ENCODE results near the genes FRY and STARD13.

DNA sequence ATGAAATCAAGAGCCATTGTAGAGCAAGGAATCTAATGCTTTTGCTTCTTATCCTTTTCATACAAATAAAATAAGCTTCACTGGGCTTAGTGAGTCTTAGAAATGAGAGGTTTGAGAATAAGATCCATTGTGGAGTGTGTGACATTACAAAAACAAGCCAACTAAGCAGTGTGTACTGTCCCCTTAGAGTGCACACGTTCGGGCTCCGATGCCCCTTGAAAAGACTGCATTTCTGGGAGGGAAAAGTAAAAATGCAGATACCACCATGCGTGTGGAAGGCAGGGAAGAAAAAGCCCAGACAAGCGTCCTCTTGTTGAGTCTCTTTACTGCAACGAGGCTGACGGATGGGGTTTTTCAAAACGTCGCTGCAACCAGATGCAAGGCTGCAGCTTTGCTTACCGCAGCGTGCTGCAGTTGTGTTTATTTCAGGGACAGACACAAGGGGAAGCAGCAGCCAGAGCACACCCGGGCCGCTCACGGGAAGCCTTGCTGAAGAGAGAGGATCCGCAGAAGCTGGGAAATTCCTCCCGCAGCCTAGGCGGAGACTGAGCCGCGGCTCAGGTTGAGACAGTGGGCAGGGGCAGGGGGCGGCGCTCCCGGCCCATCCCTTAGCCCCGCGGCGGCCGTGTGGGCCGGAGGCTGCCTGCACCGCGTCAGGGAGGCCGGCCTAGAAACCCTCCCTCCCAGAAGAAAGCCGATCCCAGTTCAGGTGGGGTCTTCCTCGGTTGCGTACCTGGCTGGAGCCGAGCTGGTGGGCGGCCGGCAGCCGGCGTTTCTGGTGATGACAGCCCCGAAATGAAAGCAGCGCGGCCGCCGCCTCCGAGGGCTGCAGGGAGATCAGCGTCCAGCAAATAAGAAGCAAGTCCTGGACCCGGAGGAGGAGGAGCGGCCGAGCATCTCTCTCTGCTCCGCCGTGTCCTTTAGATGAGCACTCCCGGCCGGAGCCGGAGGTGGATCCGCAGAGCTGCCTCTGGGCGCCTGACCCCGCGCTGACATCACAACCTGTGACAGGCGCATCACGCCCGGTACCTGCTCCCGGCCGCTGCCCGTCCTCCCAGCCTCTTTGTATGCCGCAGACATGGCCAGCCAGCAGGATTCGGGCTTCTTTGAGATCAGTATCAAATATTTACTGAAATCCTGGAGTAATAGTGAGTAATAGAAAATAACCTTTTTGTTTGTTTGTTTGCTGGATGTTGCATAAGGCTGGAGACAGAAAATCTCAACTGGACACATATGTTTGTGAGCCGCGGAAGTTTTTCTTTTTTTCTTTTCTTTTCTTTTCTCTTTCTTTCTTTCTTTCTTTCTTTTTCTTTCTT, at the start of gene FRY:
FRY (plus strand) TSS at position 1,057 of the 1,316 bp plus-strand sequence.
- PRO-cap, result unidirectional peak, plus-strand start at position 424 of the sequence; bidirectional peak, plus-strand start at position 935 of the sequence, minus-strand start at position 926 of the sequence; unidirectional peak, minus-strand start at position 1,006 of the sequence

- PRO-cap, result no peak
These were observed 24.4 kb downstream of the ZAR1L start for GRCh38 chr13:32290710-32291249.

- PRO-cap, result bidirectional peak, plus-strand start at chr13:32315904, minus-strand start at chr13:32315804
These were observed 607 bp downstream of the BRCA2 start for GRCh38 chr13:32315665-32316565.

DNA sequence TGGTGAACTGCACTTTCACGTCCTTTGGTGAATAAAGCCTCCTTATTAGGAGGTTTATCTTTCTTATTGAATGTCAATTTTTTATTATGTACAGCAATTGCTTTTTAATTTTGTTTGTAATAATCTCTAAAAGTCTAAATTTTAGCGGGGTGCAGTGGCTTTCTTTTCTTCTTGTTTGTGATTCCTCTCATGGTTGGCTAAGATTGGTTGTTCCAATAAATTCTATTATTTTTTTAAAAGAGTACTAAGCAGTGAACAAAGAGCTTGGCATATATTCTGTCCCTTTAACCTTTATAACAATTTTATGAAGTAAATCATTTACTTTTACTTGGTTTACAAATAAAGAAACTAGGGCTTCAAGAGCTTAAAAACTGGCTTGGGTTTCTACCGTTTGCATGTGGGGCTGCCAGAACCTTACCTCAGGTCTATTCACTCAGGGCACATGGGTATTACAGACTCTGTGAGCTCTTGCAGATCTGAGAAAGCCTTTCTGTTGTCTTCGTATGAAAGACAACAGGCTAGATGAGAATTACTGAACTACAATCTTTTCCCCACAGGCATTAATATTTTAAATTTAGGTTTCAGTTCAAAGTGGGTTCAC, 13.4 kb downstream of the N4BP2L1 start:
- PRO-cap, result no peak

GRCh38 chr13:32586955-32587765, 908 bp downstream of the PDS5B start:
- PRO-cap, result bidirectional peak, plus-strand start at chr13:32587636, minus-strand start at chr13:32587524

- PRO-cap, result no peak
These were observed 176.8 kb downstream of the PDS5B start for GRCh38 chr13:32762788-32763811.

- PRO-cap, result no peak
These were observed 36.9 kb downstream of the STARD13 start for GRCh38 chr13:33248543-33249084.

- PRO-cap, result no peak
These were observed 29.3 kb downstream of the STARD13 start for GRCh38 chr13:33256201-33256803.

GRCh38 chr13:33281875-33282600, 3.5 kb downstream of the STARD13 start:
- PRO-cap, result no peak

GRCh38 chr13:33285402-33286238, at the start of gene STARD13:
Gene STARD13 (minus strand): TSS chr13:33285755.
- PRO-cap, result no peak

DNA sequence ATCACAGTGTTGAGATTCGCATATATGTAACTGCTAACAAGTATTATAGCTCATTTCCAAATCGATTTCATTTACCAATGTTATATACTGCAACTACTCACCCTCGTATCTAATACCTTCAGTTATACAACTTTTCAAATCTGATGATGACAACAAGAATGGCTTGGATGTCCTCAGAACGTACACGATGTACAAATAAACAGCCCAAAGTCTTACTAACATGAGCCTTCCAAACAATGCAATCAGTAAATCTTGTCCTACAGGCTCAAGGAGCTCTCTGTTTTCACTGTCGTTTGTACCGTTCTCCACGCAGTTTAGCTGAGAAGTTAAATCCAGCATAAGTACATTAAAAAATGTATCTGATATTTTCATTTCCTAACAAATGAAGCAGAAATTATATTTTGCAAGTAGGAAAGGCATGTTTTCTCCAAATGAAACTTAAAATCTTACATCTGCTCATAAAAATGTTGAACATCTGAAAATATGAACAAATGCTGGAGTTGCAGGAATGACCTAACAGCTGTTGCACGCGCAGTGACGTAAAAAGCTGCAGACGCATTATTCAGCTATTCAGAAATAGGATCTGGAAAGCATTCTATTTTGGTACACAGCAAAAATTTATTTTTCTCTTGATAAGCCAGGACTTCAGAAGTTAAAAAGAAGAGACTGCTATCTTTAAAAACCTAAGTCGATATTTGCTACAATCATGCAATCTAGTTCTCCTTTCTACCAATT, 36.7 kb upstream of the STARD13 start:
- PRO-cap, result no peak

- PRO-cap, result no peak
These were observed 77.7 kb upstream of the STARD13 start for GRCh38 chr13:33363200-33363803.

DNA sequence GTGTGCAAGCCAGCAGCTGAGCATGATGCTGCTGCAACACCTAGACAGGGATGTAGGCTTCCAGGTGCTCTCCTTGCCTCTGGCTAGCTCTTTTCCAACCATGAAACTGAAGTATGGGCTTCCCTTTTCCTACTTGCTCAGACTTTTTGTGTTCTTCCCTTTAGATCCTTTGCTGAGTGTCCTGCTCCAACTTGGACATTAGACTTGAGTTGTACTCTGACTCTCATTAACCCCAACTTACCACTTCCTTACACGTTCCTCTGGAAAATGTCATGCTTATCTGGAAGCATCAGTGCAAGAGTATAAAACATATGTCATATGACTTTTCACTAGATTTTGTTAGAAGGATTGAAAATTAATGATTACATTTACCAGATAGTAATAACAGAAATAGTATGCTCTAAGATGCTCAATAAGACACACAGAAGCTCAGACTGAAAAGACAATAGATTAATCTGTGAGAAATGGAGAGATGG, 161.8 kb upstream of the STARD13 start:
- PRO-cap, result no peak

GRCh38 chr13:33487541-33488287, 202.2 kb upstream of the STARD13 start:
- PRO-cap, result no peak

GRCh38 chr13:33537640-33538423, 252.3 kb upstream of the STARD13 start:
- PRO-cap, result no peak

DNA sequence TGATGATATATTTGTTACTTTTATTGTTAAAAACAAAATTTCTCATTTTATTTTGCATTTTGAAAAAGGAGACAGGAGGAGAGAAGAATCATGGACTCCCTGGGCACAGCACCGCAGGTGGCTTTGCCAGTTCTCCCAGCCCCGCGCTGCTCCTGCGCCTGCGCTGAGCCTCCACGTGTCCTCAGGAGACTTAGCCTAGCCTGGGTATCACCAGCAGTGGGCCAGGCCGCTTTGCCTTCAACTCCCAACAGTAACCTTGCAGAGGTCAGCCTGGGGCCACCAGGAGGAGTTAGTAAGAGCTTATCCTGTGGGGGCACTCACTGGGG, 207.6 kb upstream of the RFC3 start:
- PRO-cap, result no peak

DNA sequence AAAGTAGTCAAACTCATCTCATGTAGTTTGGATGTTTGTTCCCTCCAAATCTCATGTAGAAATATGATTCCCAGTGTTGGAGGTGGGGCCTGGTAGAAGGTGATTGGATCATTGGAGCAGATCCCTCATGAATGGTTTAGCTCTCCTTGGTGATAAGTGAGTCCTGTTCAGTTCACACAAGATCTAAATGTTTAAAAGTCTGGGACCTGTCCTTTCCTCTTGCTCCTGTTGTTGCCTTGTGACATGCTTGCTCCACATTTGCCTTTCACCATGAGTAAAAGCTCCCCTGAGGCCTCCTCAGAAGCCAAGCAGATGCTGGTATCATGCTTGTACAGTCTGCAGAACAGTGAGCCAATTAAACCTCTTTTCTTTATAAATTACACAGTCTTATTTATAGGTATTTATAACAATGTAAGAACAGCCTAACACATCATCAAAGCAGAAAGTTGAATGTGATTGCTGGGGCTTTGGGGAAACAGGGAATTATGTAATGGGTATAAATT, 24.2 kb upstream of the RFC3 start:
- PRO-cap, result no peak

GRCh38 chr13:33870276-33870858, 52.4 kb downstream of the RFC3 start:
- PRO-cap, result no peak

- PRO-cap, result no peak
These were observed 226.8 kb downstream of the RFC3 start for GRCh38 chr13:34044792-34045144.

DNA sequence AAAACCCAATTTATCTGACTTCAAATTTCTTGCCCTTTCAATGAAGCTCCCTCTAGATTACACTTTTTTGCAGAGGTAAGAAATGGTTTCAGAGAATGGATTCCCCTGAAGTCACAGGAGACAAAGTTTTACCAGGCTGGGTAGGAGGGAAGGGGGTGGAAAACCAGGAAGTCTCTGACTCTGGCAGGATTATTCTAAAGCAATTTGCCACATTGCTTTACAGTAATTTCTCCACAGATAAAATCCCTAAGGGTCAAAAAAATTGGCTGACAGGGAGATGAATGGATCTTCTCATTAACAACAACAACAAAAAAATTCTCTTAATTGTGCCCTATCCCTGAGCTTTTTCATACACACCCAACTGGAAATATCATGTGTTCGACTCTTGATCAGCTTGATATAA, 403.6 kb upstream of the NBEA start:
- PRO-cap, result no peak

Data from natural killer cell (primary cell).